ENCODE data around the genes H1-1, H3C1 and H2BC12.

DNA sequence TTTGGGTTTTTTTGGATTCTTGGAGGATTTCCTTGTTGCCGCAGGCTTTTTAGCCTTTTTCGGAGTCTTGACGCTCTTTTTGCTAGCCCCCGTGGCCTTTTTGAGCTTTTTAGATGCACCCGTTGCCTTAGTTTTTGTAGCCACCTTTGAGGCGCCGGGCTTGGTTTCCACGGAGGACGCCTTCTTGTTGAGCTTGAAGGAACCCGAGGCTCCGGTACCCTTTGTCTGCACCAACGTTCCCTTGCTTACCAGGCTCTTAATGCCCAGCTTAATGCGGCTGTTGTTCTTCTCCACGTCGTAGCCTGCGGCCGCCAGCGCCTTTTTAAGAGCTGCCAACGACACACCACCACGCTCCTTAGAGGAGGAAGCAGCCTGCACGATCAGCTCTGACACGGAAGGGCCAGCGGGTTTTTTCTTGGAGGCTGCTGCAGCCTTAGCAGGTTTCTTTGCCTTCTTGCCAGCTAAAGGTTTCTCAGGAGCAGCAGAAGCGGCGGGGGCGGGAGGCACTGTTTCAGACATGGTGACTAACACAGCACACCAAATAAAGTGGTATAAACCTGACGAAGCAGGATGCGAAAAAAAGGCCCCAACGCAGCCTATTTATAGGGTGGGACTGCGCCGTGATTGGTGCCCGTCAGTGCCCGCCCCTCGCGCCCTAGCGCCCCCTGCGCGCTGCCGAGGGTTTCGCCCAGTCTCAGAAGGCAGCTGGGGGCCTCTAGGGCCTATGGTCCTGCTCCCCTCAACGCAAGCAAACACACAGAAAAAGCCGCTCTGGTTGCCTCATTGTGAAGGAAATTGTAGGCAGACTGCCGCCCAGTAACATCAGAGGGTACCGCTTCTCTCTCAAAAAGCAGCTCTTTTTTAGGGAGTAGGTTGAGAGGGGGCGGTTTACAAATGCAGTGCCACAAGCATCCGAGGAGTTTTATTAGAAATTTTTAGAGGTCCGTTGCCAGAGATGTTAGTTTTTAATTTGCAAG, at the start of gene H1-1:
Gene H1-1, minus strand, starts transcription at position 574 of the 977 bp plus-strand sequence.
- PRO-cap = bidirectional peak, plus-strand start at position 349 of the sequence, minus-strand start at position 324 of the sequence; bidirectional peak, plus-strand start at position 690 of the sequence, minus-strand start at position 574 of the sequence

DNA sequence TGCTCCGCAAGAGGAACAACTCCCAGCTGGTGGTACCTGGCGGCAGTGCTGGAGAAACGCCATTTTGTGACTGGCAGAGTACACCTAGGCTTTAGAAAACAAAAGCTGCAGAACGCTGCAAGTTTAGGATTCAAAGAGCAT, 737 bp upstream of the H3C1 start:
- PRO-cap = no peak

GRCh38 chr6:26020071-26021033, at the start of gene H3C1:
Gene H3C1, plus strand, starts transcription at chr6:26020451.
- PRO-cap = bidirectional peak, plus-strand start at chr6:26020453, minus-strand start at chr6:26020486; bidirectional peak, plus-strand start at chr6:26020866, minus-strand start at chr6:26020666

GRCh38 chr6:26033671-26034507, 471 bp upstream of the H2AC4 start:
- PRO-cap = bidirectional peak, plus-strand start at chr6:26033785, minus-strand start at chr6:26033616; bidirectional peak, plus-strand start at chr6:26034253, minus-strand start at chr6:26034182

GRCh38 chr6:26057123-26057477, 830 bp upstream of the H1-2 start:
- PRO-cap = no peak

- PRO-cap = no peak
Observed at GRCh38 chr6:26066118-26066388, 9.8 kb upstream of the H1-2 start.

DNA sequence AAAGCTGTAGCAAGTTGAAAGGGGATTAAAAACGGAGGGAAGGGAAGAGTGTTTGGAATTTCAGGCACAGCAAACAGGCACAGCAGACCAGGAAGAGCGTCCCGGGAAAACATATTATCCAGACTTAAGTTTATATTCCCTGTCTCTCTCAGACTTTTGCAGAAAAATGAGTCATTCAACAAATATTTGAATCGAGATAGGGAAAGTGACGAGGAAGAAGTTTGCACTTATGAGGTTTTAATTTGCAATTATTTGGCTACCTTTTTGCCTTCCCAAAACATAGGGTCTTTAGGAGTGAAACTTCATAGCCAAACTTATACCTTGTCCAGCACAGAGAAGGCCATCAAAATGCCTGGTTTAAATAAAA, 565 bp upstream of the H4C3 start:
- PRO-cap = bidirectional peak, plus-strand start at position 67 of the sequence, minus-strand start at position 111 of the sequence

GRCh38 chr6:26156934-26157815, 747 bp upstream of the H2BC5 start:
- PRO-cap = bidirectional peak, plus-strand start at chr6:26157252, minus-strand start at chr6:26157097

- PRO-cap = no peak
Observed at GRCh38 chr6:26171037-26171568, 12.5 kb upstream of the H2BC6 start.

DNA sequence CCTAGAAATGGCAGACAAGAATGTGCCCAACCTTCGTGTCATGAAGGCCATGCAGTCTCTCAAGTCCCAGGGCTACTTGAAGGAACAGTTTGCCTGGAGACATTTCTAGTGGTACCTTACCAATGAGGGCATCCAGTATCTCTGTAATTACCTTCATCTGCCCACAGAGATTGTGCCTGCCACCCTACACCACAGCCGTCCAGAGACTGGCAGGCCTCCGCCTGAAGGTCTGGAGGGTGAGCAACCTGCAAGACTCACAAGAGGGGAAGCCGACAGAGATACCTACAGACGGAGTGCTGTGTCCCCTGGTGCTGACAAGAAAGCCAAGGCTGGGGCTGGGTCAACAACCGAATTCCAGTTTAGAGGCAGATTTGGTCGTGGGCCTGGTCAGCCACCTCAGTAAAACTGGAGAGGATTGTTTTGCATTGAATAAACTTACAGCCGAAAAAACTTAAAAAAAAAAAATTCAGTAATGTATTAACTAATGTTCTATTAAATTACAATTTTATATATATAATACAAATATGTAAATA, 2.1 kb upstream of the H4C5 start:
- PRO-cap = no peak

DNA sequence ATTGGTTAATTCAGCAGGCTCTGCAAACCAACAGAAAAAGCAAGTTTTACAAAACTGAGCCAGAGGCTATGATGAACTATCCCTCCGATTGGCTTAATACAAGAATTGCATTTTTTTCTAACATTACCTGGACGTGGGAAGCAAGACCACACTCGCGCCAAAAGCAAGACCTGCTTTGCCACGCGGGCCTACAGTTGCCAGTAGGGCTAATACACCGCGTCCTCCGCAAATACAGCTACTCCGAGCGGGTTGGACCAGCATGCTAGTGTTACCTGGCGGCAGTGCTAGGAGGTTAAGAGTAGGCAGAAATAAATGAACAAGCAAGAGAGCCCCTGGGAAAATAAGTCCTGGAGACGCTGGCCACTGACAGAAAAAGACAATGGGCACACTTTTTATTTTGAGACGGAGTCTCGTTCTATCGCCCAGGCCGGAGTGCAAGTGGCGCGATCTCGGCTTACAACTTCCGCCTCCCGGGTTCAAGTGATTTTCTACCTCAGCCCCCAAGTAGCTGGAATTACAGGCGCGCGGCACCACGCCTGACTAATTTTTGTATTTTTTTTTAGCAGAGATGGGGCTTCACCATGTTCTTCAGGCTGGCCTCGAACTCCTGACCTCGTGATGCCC, 1.7 kb downstream of the H1-3 start:
- PRO-cap = unidirectional peak, plus-strand start at position 238 of the sequence; bidirectional peak, plus-strand start outside the sequence, minus-strand start at position 482 of the sequence

GRCh38 chr6:26377405-26378187, 5.3 kb upstream of the BTN2A2 start:
- PRO-cap = no peak

GRCh38 chr6:26409150-26409992, 7.3 kb downstream of the BTN3A1 start:
- PRO-cap = no peak

- PRO-cap = no peak
Observed at GRCh38 chr6:26422026-26422414, 18.3 kb upstream of the BTN3A3 start.

DNA sequence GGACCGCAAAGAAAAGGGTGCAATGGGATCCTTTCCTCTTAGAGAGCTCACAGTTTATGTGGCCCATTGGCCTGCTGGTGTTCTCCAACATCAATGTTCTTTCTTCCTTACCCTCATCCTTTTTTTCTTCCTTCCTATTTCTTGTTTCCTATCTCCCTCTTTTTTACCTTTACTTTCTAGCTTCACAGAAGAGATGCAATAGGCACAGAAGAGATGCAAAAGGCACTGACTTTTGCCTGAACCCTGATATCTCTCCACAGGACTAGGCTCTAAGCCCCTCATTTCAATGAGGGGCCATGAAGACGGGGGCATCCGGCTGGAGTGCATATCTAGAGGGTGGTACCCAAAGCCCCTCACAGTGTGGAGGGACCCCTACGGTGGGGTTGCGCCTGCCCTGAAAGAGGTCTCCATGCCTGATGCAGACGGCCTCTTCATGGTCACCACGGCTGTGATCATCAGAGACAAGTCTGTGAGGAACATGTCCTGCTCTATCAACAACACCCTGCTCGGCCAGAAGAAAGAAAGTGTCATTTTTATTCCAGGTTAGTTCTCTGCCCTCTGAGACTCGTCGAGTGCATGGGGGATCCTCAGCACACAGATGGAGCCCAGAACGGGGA, 5.3 kb downstream of the BTN2A1 start:
- PRO-cap = no peak

DNA sequence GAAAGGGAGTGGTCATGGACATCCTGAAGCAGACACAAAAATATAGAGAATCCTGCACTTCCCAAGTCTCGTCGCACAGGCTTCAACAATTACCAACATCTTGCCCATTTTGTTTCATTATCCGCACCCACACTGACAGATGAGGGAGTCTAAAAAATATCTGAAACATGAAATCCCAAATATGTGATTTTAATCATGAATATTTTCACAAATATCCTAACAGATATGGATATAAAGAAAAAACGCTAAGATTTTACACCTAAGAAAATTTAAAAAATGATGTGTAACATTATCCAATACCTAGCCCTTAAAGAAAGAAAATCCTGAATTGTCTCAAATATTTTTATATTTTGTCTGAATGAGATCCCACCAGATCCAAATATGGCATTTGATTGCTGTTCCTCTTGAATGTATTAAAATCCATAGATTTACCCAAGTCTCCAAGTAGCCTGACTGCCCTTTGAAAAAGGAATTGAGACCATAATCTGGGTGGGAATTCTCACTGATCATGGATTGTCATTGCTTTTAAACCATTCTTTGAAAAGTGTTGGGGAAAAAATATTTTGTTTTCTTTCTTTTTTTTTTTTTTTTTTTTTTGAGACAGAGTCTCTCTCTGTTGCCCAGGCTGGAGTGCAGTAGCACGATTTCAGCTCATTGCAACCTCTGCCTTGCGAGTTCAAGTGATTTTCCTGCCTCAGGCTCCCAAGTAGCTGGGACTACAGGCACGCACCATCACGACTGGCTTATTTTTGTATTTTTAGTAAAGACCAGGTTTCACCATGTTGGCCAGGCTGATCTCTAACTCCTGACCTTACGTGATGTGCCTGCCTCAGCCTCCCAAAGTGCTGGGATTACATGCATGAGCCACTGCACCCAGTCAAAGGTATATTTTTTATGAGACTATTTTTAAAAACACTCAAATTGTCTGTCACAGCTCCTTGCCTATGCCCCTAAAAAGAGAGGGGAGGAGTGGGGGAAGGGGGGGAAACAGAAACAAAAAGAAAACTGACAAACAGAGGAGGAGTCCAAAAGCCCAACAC, 4.8 kb downstream of the H2BC11 start:
- PRO-cap = no peak

GRCh38 chr6:27139350-27140276, 531 bp downstream of the H4C9 start:
- PRO-cap = bidirectional peak, plus-strand start at chr6:27139546, minus-strand start at chr6:27139481; bidirectional peak, plus-strand start at chr6:27139846, minus-strand start at chr6:27139621

GRCh38 chr6:27146517-27146941, at the start of gene H2BC12:
Gene H2BC12, minus strand, starts transcription at chr6:27146855.
- PRO-cap = bidirectional peak, plus-strand start at chr6:27147106, minus-strand start at chr6:27146855

DNA sequence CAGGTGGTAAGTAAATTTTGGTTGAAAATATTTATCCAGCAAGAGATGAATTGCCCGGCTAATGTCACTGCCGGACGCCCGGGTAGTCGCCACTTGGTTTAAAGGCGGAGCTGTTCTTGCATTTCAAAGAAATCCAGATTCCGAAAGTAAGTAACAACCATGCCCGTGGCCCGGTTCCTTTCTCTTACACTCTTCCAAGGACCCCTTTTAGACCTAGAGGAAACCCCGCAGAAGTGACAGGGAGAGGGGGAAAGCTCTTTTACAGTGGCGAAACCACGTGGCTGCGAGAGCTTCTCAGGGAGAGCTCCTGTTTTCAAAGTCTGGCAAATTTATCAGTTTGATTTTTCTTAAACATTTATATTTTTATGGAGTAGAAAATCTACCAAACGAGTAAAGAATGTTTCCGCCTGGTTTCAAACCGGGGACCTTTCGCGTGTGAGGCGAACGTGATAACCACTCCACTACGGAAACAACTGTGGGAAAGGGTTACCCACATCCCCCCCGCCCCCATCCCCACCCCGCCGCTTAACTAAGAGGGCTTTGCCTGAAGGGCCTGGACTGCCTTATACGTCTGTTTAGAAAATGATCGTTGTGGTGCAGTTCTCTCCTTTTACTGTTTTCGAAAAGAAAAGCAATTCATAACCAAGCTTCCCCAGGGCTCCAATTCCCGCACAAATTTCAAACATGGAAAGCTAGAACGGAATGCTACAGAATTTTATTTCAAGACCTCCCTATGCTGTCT, 41.6 kb upstream of the PRSS16 start:
- PRO-cap = no peak

- PRO-cap = bidirectional peak, plus-strand start at chr6:27375331, minus-strand start at chr6:27375247
Observed at GRCh38 chr6:27374758-27375596, 13.6 kb upstream of the ZNF391 start.